ENCODE measurements around a stretch of chr2.

- PRO-cap, 4 experiments, result no peak in any of the 4 experiments
- RAMPAGE, long total RNA, 2 experiments, result no peak in any of the 2 experiments
Measured at GRCh38 chr2:86290514-86290801, 47.0 kb downstream of the REEP1 start.

GRCh38 chr2:86466182-86466824 lies 25.1 kb downstream of the KDM3A start:
- PRO-cap, 4 experiments, result no peak in any of the 4 experiments
- RAMPAGE, long total RNA, 2 experiments, result start-site peak on the plus strand in 1 of 2 experiments, at chr2:86466442-86466653 at its widest, 25 to 54 reads per replicate

- PRO-cap, 4 experiments, result no peak in any of the 4 experiments
- RAMPAGE, long total RNA, 2 experiments, result no peak in any of the 2 experiments
Measured at GRCh38 chr2:86548629-86549236, 14.5 kb downstream of the CHMP3 start.

DNA sequence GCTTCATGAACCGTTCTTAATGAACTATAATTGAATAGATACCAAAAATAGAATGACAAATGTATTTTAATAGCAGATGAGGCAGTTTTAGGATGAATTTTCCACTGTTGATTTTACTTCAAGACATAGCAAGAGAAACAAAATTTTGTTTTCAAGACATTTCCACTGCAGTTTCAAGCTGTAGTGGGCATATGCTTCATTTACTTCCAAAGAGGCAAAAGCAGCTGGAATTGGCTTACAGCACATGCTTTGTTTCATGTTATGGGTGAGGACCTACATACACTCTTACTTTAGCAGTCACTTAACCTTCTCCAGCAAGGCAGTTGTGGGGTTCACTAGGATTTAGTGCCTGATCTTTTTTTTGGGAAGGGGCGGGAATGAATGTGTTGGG lies 13.7 kb downstream of the CD8A start:
- PRO-cap, 4 experiments, result peak in 2 of 4 experiments; most common plus-strand start position 212 of the sequence (in 2)
- RAMPAGE, long total RNA, 2 experiments, result no peak in any of the 2 experiments

DNA sequence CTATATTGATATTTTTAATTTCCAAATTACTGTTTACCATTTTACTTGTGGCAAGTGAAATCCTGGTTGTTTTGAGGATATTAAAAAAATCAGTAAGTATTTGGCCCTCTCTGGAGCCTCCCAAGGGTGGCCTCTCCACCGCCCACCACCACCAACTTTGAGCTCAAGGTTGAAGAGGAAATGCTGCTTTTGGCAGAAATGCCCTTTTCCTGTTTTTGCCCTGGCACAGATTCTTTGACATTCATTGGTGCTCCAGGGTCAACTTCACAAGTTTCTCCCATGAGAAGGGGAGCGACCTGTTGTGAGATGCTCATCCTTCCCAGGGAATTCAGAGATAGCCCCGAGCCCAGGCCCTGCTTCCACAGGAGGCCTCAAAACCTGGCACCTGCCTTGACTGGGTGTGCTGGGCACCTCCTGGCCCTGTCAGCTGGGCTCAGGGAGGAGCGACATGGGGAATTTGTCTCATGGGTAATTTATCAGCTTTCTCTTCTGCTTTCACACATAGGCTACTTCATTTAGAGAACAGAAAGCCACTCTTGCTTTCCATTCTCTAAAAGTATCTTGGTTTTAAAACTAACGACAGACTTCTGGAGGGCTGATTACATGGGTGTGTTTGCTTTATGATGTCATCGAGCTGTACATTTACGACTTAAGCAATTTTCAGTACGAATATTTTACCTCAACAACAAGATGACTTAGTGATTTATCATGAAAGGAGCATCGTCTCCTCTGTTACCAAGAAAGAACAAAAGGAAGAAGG lies 6.9 kb downstream of the CD8A start:
- PRO-cap, 4 experiments, result no peak in any of the 4 experiments
- RAMPAGE, long total RNA, 2 experiments, result no peak in any of the 2 experiments

GRCh38 chr2:86794714-86795900 lies 4.4 kb upstream of the CD8A start:
- PRO-cap, 4 experiments, result no peak in any of the 4 experiments
- RAMPAGE, long total RNA, 2 experiments, result no peak in any of the 2 experiments

GRCh38 chr2:86807349-86807811 lies 16.7 kb upstream of the CD8A start:
- PRO-cap, 4 experiments, result peak in 1 of 4 experiments; most common plus-strand start chr2:86807692 (in 1); most common minus-strand start chr2:86807503 (in 1)
- RAMPAGE, long total RNA, 2 experiments, result no peak in any of the 2 experiments

DNA sequence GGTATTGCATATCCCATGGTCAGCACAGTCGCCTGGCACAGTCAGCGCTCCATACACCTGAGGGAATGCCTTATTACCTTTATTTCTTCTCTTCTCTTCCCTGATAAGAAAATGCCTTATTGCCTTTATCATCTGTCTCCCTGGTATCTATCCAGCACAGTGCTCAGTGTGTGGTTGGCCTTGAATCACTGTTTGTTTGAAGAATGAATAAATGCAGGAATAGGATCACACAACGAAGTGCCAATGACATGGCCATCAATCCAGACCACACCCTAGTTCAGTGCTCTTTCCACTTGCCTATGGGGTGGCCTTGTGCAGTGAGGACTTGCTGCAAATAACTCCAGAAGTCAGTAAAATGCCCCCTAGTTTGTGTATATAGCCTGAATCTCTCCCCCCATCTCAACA lies 397 bp downstream of the FABP1 start:
- PRO-cap, 4 experiments, result peak in 3 of 4 experiments; most common plus-strand start position 249 of the sequence (in 1); most common minus-strand start position 198 of the sequence (in 3)
- RAMPAGE, long total RNA, 2 experiments, result no peak in any of the 2 experiments

DNA sequence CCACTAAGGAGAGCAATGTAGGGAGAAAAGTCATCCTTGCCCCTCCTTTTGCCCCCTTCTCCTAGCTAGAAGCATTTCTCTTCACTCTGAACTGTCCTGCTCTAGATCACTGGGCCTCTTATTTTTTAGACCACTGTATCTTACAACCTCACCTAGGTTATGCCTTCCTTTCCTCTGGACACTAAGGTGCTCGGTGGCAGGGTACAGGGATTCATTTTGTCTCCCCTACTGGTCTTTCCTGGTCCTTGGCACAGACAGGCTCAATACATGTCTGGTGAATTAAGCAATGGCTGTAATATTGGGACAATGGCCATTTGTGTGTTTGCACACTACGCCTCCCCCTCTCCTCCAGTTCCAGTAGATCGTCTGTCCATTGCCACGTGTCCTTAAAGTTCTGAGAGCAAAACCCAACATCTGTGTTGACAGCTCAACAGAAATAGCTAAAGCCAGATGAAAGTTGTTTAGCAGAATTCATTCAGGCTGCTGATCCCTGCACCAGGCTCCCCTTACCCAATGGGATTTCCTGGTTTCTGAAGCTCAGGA lies 8.9 kb upstream of the FABP1 start:
- PRO-cap, 4 experiments, result peak in 4 of 4 experiments; most common plus-strand start position 467 of the sequence (in 3); most common minus-strand start position 269 of the sequence (in 2)
- RAMPAGE, long total RNA, 2 experiments, result start-site peak on the plus strand in 1 of 2 experiments, centred at position 435 of the sequence, 16 reads per replicate

DNA sequence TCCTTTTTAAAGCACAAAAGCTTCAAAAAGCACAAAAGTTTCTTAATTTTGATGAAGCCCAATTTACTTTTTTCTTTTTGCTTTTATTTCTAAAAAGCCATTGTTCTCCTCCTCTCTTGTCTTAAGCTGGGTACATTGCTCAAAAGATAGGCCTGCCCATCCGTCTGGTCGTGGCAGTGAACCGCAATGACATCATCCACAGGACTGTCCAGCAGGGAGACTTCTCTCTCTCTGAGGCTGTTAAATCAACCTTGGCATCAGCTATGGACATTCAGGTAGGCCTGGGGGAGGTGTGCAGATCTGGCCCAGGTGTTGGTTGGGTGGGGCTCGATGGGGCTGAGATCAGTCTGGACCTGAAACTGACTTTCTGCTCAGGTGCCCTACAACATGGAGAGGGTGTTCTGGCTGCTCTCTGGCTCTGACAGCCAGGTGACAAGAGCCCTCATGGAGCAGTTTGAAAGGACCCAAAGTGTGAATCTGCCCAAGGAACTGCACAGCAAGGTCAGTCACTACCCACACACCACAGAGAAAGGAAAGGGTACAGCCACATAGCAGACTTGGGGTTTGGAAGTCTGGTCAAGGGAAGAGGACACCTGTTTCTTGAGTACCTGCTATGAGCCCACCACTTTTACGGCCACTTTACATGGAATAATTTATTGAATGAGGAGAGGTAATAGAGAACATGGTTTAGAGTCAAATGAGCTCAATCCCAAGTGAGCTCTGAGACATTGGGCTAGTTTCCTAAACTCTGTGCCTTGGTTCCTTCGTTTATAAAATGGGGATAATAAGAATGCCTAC lies 12.6 kb downstream of the THNSL2 start:
- PRO-cap, 4 experiments, result peak in 1 of 4 experiments; most common plus-strand start position 557 of the sequence (in 1)
- RAMPAGE, long total RNA, 2 experiments, result no peak in any of the 2 experiments

- PRO-cap, 4 experiments, result no peak in any of the 4 experiments
- RAMPAGE, long total RNA, 2 experiments, result no peak in any of the 2 experiments
Measured at GRCh38 chr2:88506612-88507011, 17.8 kb upstream of the TEX37 start.

GRCh38 chr2:88538304-88538594 lies 13.8 kb downstream of the TEX37 start:
- PRO-cap, 4 experiments, result no peak in any of the 4 experiments
- RAMPAGE, long total RNA, 2 experiments, result no peak in any of the 2 experiments

DNA sequence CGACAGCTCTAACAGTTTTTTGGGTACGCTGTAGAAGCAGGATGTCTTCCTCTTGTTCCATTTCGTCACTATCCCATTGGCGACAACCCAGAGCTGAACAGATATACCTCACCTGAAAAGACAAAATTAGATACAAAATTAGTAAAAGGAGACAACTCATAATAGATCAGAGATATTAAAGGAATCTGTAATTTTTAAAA lies 34.1 kb downstream of the EIF2AK3 start:
- PRO-cap, 4 experiments, result no peak in any of the 4 experiments
- RAMPAGE, long total RNA, 2 experiments, result no peak in any of the 2 experiments

GRCh38 chr2:88623980-88624350 lies 3.3 kb downstream of the EIF2AK3 start:
- PRO-cap, 4 experiments, result no peak in any of the 4 experiments
- RAMPAGE, long total RNA, 2 experiments, result no peak in any of the 2 experiments

DNA sequence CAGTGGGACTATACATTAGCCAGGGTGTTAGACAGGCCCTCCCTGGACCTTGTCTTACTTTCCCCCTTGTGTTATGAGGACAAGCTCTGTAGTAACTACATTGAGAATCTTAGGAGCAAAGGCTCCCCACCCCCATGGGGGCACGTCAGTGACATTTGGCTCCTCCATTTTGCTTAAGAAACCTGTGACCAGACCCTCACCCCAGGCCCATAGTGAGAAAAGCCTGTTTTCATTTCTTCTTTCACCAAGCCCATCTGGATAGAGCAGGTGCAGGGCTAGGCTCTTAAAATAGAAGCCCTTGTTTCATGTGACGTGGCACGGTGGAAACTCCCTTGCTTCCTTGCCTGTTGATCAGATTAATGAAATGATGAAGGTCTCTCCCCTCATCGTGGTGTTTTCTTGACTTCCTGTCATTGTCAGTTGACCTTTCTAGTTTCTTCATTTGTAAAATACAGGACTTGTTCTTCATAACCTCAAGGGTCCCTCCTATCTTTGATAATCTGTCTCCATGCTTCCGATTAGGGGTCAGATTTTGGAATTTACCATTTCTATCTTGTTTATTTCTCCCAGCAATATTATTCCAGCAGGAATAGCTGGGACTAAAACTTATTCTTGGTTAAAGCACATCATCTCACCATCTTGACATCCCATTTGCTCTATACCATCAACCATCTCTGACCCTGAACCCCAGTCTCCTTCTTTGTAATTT lies 146.9 kb downstream of the RPIA start:
- PRO-cap, 4 experiments, result no peak in any of the 4 experiments
- RAMPAGE, long total RNA, 2 experiments, result no peak in any of the 2 experiments

DNA sequence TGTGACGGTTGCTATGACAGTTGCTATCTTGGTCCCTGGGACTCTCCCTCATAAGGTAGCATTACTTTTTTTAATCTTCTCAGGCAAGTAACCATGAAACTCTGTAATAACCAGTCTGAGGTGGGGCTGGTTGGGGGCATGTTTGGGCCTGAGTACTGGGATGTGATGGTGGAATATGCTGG lies 154.5 kb downstream of the RPIA start:
- PRO-cap, 4 experiments, result no peak in any of the 4 experiments
- RAMPAGE, long total RNA, 2 experiments, result no peak in any of the 2 experiments

GRCh38 chr2:88855107-88856326 lies 164.0 kb downstream of the RPIA start:
- PRO-cap, 4 experiments, result no peak in any of the 4 experiments
- RAMPAGE, long total RNA, 2 experiments, result no peak in any of the 2 experiments

DNA sequence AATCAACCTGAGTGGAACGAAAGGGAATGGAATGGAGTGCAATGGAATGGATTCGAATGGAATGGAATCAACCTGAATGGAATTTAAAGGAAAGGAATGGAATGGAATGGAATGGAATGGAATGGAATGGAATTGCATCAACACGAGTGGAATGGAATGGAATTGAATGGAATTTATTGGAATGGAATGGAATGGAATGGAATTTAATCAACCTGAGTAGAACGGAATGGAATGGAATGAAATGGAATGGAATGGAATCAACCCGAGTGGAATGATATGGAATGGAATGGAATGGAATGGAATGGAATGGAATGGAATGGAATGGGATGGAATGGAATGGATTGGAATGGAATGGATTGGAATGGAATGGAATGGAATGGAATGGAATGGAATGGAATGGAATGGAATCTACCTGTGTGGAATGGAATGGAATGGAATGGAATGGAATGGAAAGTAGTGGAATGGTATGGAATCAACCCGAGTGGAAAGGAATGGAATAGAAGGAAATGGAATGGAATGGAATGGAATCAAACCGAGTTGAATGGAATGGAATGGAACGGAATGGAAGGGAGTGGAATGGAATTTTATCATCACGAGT lies 1147.0 kb downstream of the RPIA start:
- PRO-cap, 4 experiments, result no peak in any of the 4 experiments
- RAMPAGE, long total RNA, 2 experiments, result no peak in any of the 2 experiments

GRCh38 chr2:89947269-89947741 lies 1255.8 kb downstream of the RPIA start:
- PRO-cap, 4 experiments, result no peak in any of the 4 experiments
- RAMPAGE, long total RNA, 2 experiments, result no peak in any of the 2 experiments

- PRO-cap, 4 experiments, result no peak in any of the 4 experiments
- RAMPAGE, long total RNA, 2 experiments, result start-site peak on the plus strand in 1 of 2 experiments, at chr2:90154071-90154078 at its widest, 13 reads per replicate
Measured at GRCh38 chr2:90153988-90154372, 1462.5 kb downstream of the RPIA start.